ENCODE measurements around the genes MAP2 and FN1.

DNA sequence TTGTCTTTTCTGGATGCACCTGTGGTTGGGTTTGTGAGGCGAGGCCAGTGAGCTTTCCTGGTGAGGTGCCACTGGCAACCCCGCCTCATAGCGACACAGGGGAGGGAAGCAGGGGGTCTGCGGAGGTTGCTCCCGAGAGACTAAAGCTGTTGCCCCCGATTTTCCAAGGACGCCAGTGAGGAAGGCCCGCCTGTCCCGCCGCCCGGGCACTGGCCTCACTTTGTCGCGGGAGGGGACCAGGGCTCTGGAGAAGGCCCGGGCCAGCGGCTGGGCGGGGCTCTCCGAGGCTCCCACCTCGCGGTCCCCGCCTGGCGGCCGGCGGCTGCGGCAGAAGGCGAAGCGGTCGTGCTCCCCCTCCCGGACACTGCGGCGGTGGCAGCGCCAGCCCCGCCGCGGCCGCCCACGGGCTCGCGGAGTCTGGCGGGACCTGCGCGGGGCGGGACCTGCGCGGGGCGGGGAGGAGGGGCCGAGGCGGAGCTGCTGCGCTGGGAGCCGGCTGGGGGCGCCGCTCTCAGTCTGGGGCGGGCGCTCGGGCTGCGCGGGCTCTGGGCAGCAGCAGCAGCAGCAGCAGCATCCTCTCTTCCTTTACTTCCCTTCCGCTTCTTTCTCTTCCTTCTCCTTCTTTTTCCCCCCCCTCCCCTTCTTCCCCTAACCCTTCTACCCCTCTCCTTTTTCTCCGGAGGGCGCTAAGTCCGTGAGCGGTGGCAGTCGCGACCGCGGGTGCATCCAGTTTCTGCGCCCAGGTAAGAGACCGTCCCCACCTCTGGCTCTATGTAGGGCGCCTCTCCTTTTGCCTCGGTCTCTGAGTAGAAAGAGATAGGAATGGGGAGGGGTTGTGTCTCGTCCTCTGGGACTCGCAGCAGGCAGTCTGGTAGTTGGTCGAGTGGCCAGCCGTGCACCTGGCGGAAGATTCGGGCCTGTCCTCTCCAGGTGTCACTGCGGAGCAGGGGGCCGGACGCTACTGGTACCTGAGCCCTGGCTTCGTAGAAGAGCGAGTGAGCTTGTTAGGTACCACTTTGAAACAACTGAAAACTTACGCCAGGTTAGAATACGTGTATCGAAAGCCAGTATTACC is at the start of gene MAP2:
MAP2 (plus strand) TSS at position 514 of the 1,075 bp plus-strand sequence.
- PRO-cap = bidirectional peak, plus-strand start at position 514 of the sequence, minus-strand start at position 246 of the sequence; bidirectional peak, plus-strand start at position 874 of the sequence, minus-strand start at position 804 of the sequence

GRCh38 chr2:209619726-209620181 is 151.9 kb upstream of the UNC80 start:
- PRO-cap = no peak

DNA sequence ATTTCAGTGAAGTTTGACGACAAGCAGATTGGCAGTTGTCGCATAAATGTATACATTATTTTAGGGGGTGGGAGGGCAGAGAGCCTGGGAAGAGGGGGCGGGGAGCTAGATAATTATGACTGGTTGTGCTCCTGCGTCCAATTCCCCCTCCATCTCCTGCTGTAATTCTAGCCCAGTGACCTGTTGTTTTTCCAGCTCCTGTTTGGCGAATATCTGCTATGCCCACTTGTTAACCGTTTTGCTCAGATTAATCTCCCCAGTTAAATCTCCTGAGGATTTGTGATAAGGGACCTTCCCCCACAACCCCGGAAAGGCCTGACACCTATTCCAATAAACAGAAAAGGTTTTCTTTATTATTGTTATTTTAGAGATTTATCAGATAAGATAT is 715 bp downstream of the UNC80 start:
- PRO-cap = unidirectional peak, minus-strand start at position 163 of the sequence

DNA sequence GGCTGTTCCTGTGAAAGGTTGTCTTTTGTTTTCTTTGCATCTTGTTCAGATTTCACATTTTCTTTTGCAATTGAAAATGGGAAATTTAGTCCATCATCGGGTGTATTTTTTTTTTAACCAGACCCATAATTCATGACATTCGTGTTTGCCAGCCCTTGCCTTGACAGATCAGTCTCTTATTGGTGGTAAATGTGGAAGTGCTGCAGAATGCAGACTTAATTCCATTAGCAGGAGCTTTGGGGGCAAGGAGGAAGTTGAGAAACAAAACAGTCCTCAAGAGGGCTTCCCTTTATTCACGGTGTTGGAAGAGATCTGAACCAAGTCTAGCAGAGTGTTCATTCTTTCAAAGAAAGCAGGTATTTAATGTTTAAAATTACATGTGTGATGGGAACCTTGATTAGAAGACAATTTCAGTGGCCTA is 16.6 kb upstream of the RPE start:
- PRO-cap = no peak

GRCh38 chr2:210141081-210141539 is 30.1 kb downstream of the KANSL1L start:
- PRO-cap = no peak

DNA sequence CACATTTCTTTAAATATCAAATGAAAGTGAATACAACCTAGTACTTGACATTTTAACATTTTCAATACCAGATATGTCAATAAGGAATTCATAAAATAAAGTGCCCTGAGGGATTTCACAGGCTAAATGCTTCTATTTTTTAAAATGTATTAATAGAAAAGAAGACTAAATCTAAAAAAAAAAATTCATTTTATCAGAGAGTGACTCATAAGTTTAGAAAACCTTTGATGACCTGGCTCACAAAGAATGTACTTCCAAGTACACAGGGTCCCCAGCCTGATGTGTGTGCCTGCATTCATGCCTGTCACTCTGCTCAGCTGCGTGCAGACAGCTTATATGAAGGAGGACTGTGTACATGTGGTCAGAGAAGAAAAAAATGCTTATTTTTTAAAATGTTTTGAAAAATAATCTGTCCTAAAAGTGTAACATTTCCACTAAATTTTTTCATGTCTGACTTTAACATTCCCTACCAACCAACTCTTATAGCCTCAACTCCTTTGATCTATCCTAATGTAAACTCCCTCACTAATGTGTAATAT is 3.0 kb upstream of the CPS1 start:
- PRO-cap = no peak

- PRO-cap = no peak
Observed at GRCh38 chr2:210555527-210555815, 928 bp upstream of the CPS1 start.

DNA sequence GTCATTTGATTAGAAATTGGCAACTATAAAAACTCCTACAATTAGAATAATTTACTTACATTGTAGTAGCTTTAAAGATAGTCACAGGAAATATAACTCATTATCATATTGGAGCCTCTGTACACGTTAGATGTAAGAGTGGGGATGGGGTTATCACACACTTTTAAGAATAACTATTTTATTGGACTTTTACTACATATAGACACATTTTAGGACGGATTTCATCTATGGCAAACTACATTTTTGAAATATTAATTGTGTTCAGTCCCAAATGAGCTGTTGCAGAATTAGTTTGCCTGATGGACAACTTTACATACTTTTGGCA is 4.3 kb downstream of the CPS1 start:
- PRO-cap = no peak

GRCh38 chr2:210630852-210631285 is 74.5 kb downstream of the CPS1 start:
- PRO-cap = no peak

- PRO-cap = no peak
Observed at GRCh38 chr2:215386653-215387056, 49.2 kb downstream of the FN1 start.

DNA sequence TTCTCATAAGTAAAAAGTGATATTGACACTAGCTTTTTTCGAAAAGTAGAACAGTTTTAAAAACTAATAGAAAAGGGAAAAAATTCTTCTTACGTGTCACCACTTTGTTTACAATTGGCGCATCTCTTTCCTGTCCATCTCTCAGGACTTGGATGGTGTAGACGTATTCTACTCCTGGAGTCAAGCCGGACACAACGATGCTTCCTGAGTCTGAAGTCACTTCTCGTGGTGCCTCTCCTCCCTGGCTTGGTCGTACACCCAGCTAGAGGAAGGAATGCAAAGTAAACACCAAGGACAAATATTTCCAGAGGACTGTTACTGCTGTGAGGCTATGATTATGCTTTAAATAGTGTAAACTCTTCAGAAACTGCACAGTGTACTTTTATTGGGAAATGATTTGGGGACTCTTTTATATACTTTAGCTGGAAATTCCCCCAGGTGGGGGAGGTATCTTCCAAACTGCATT is 38.2 kb downstream of the FN1 start:
- PRO-cap = no peak

DNA sequence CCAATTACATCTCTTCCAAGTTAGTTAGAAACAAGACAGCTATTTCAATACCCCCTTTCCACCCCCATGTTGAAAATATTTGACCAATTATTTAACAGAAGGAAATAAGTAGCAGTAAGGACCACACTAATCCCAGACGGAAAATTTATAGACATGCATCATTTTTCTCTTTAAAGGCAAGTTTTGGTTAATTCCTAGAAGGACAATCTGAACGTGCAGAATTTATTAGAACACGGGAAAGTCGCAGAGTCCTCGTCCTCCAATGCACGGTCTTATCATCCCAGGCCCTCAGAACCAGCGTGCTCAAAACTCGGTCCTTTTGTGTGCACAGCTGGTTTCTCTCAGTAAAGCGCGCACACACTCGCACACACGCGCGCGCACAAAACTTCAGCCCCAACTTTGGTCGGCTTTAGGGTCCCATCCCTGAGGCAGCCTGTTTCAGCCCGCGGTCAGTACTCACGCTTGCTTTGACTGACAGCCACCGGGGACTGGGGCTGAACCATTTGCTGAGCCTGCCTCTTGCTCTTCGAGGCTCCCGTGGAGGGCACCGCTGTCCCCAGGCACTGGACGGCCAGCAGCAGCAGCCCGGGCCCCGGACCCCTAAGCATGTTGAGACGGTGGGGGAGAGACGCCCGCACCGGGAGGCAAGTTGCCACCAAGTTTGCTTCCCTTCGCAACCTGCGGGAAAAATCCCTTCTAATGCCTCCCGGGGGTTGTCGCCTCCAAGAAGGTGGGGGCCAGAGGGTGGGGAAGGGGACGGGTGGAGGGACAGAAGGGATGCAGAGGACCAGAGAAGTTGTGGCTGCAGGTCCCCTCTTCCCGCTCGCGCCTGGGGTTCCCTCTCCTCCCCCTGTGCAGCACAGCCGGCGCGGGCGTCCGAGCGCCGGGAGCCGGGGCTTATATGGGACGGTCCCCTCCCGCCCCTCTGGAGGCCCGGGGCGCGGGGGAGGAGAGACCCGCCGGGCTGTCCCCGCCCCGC is at the start of gene FN1:
FN1 (minus strand) TSS at position 874 of the 979 bp plus-strand sequence.
- PRO-cap = bidirectional peak, plus-strand start at position 740 of the sequence, minus-strand start at position 473 of the sequence; bidirectional peak, plus-strand start outside the sequence, minus-strand start at position 927 of the sequence

GRCh38 chr2:215657819-215658312 is 222.0 kb upstream of the FN1 start:
- PRO-cap = no peak

GRCh38 chr2:215903680-215904234 is 109.6 kb downstream of the MREG start:
- PRO-cap = no peak

GRCh38 chr2:216012063-216012865 is 1.1 kb downstream of the MREG start:
- PRO-cap = unidirectional peak, plus-strand start at chr2:216012287

GRCh38 chr2:216082464-216083277 is 952 bp downstream of the TMEM169 start:
- PRO-cap = bidirectional peak, plus-strand start at chr2:216082800, minus-strand start at chr2:216082740; bidirectional peak, plus-strand start at chr2:216083029, minus-strand start at chr2:216082955

DNA sequence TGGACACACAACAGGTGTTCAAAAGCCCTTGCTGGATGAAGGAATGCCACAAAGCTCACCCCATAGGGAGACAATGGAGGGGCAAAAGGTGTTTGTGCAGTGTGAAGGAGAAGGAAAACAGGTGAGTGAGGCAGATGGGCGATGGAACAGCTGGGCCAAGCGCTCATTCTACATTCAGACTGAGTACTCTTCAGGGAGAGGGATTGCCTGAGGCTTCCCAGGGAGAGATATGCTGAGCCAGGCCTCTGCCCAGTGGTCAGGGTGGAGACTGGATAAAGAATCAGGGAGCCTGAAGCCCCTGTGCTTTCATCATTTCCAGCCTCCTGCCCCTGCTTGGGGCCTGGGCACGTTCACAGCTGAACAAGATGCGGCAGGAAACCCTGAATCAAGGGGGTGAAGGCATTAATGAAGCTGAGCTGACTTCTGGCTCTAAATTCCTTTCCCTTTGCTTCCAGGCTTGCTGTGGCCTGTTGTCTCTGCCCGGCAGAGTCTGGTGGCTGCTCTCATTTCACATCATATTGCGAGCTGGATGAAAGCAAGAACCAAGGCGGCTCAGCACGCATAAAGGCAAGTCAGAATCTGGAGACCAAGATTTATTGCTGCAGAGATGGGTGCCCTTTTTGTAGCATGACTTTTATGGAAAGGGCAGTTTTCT is 34.9 kb downstream of the RPL37A start:
- PRO-cap = unidirectional peak, plus-strand start at position 255 of the sequence

DNA sequence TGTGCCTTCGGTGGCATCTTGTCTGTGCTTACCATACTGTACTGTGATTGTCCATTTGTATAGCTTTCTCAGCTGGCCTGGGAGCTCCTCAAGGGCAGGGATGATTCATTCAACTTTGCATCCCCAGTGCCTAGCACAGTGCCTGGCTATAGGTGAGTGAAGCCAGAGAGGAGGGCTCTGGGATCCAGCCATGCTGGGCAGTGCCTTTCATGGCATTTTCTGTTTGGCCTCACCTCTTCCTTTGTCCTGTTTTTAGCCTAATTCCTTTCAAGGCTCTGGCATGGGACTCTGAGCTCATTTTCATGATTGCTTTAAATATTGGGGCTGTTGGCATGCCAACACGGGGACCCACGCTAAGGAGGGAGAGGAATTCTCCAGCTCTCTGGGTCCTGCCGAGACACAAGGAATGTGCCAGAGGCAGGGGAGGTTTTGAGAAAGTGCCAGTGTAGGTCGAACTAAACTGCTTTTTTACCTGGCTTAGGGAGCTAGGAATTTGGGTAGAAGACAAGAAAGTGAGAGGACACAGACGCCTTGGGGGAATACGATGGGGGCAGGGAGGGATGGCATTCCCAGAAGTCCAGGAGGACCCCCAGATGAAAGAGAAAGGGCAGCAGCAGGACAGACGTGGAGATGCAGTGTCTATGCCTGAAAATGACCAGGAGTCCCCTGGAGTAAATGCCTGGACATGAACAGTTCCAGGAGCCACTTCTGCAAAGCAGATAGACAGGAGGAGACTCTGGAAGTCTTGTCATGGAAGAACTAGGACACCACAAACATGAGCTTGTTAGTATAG is 42.3 kb downstream of the RPL37A start:
- PRO-cap = no peak

DNA sequence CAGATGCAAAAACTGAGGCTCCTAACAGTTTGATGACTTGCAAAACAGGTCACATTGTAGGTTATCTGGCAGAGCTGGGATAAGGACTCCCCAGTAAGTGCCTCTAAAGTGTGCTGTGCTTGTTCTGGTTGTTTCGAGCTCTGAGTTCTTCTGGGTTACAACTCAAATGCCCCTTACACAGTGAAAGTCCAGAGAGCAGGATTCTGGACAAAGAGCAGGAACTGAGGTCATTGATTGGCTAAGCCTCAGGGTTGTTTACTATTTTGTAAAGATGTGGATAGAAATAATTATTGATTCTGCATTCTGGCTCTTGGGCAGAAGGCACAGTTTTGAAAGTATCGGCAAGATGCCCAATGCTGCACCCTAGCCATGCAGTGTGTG is 17.0 kb upstream of the IGFBP2 start:
- PRO-cap = no peak

GRCh38 chr2:216635978-216637050 is 3.1 kb downstream of the IGFBP2 start:
- PRO-cap = bidirectional peak, plus-strand start at chr2:216636139, minus-strand start at chr2:216635911; bidirectional peak, plus-strand start at chr2:216636391, minus-strand start at chr2:216636408; bidirectional peak, plus-strand start at chr2:216636892, minus-strand start at chr2:216636799